ENCODE measurements around a stretch of chr6.

GRCh38 chr6:75602221-75603242 lies 852 bp downstream of the SENP6 start:
- PRO-cap, result bidirectional peak, plus-strand start at chr6:75602490, minus-strand start at chr6:75602335; bidirectional peak, plus-strand start at chr6:75602683, minus-strand start at chr6:75602648; unidirectional peak, minus-strand start at chr6:75602922

DNA sequence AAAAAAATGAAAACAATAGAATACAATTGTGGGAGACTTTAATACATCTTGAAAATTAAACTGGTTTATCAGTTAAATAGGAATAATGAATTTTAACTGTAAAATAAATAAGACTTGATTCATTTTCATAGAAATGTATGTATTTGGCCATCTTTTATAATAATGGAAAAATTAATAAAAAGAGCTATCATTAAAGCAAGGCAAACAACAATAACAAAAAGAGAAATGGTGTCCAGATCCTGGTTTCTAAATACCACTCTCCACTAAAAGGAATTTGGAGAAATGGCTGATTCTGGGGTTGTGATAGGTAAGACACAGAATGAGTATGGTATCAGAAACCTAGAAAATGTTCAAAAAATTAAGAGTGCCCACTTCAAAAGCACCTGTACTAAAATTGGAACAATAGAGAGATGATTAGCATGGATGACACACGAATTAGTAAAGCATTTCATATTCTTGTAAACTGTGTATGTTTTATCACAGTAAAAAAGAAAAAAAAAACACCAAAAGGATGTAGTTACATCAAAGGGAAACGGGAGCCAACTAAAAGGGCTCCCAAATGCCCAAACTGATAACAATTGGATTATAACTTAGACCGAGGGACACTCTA lies 42.1 kb downstream of the SENP6 start:
- PRO-cap, result no peak

GRCh38 chr6:75749500-75749994 lies 508 bp downstream of the MYO6 start:
- PRO-cap, result no peak

DNA sequence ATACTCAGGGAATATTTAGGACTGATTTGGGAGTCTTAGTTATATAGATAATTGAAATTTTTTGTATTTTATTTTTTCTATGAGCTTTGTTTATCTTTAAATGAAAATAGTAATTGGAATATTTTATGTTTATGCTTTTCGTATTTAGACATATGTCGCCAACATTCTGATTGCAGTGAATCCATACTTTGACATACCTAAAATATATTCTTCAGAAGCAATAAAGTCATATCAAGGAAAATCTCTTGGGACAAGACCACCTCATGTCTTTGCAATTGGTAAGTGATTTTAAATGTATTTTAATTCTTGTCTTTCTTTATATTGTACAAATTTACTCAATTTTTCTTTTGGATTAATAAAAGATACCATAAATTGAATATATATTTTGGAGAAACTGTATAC lies 81.2 kb downstream of the MYO6 start:
- PRO-cap, result no peak

DNA sequence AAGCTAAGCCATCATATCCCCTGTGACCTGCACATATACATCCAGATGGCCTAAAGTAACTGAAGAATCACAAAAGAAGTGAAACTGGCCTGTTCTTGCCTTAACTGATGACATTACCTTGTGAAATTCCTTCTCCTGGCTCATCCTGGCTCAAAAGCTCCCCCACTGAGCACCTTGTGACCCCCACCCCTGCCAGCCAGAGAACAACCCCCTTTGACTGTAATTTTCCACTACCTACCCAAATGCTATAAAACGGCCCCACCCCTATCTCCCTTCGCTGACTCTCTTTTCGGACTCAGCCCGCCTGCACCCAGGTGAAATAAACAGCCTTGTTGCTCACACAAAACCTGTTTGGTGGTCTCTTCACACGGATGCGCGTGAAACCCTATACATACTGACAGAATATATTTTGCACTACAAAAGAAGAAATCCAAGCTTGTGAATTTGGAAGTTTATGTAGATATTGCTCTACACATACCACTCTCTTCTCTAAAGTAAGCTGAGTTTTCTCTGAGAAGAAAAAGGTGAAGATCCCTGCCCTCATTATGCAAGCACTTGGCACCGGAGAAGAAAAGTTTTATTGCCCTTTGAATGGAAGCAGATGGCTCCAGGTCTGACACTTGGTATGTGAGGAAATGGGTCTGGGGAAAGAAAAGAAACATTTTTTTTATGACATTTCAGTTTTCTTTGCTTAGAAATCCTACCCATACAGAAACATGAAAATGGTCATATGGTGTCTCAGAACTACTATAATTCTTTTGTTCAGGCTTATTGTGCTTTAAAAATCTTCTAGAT lies 488.8 kb upstream of the IMPG1 start:
- PRO-cap, result no peak

DNA sequence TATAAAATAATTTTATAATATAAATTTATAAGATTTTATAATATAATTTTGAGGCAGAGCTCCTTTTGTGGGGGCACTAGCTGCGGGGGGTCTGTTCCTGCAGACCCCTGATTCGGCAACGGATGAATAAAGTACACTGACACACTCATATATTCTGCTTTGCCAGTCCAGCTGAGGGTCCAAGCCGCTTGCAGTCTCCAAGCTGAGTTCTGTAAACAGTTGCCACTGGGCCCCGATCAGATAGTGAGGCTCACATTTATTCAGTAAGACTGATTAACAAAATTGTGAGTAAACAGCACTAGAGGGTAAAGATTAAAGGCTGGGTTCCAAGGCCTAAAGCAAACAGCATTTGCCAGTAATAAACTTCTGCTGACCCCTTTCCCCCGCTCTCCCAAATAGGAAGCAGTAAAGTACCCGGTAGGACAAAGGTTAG lies 181.6 kb downstream of the MEI4 start:
- PRO-cap, result no peak

DNA sequence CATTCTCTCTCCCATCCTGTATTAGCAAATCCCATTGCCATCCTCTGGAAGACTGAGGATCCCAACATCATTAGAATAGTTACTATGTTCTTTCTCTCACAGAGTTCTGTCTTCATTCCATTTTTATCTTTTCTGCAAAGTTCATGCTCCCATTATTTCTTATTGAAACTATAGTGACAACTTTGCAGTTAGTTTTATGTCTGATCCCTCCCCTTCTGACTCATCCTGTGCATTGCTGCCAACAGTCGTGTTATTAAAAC lies 261.6 kb upstream of the IRAK1BP1 start:
- PRO-cap, result no peak

DNA sequence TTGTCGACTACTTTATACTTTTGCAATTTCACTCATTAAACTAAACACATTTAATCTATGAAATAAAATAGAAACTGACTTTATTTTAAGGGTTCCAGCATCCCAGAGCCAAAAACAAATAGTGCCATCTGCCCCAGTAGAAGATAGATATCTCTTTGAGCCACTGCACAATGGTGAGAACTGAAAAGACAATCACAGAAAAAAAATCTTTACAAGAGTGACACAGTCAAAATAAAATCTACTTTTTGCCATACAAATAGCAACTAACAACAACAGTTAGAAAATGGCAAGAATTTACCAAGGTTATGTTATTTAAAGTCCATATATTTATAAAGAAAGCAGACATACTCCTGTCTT lies 52.6 kb downstream of the PHIP start:
- PRO-cap, result no peak

DNA sequence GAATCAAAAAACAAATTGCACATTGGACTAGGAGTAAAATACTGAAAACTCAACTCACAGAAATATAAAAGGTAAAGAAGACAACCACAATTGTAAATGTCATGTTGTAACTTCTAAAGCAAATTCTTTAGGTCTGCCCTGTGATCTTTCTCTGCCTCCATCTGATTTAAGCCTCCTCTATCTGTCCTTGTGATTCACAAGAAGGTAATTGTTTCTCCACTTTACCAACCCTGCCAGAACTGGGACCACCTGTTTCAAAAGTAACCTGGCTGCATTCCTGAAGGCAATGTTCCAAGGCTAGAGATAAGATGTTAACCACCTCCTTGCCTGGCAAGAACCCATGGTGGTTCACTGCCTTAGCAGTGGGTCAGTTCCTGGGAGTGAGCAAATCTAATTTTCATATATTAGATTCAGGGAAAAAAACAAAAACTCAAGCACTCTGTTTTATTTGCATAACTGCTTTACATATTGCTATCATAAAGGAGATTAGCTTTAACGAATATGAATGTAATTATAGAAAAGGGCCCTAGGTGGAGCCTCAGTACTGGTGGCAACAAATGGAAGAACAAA lies 33.3 kb upstream of the LCA5 start:
- PRO-cap, result no peak

DNA sequence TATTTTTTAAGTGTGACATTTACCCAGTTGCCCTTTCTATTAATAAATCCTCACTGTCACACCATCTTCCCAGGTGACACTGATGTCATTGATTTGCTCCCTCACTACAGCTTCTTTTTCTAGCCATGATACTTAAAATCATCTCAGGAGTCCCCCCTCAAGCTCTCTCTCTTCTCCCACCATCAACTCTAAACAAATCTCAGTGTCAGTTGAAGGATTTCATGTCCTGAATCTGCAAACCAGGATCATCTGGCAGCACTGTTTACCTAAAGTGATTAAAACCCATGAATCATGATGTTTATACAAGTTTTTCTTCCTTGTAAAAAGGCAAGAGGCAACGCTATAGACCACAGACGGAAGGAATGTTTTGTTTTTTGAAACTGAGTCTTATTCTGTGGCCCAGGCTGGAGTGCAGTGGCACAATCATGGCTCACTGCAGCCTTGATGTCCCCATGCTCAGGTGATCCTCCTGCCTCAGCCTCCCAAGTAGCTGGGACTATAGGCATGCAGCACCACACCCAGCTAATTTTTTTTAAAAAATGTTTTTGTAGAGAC lies 30.2 kb upstream of the SH3BGRL2 start:
- PRO-cap, result no peak

GRCh38 chr6:79954028-79954304 lies 6.6 kb upstream of the ELOVL4 start:
- PRO-cap, result no peak

- PRO-cap, result no peak
Measured at GRCh38 chr6:80394804-80395653, 288.6 kb downstream of the BCKDHB start.

DNA sequence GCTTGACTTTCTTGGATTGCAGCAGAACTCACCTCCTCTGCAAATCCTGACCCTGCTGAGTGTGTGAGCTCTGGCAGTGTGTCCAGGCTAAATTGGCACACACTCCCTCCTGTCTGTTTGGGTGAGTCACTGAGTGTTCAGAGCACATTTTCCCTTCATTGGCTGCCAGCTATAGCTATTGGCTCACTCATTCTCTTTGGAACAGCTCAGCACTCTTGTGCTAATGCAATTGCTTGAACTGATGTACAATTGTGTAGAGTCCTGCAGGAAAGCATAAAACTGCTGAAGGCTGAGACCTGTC lies 350.9 kb downstream of the BCKDHB start:
- PRO-cap, result no peak

- PRO-cap, result bidirectional peak, plus-strand start at chr6:81752489, minus-strand start at chr6:81752450
Measured at GRCh38 chr6:81751418-81752586, 679 bp downstream of the TENT5A start.

- PRO-cap, result bidirectional peak, plus-strand start at chr6:81753502, minus-strand start at chr6:81753370
Measured at GRCh38 chr6:81752963-81753595, 598 bp upstream of the TENT5A start.

GRCh38 chr6:81837853-81838544 lies 85.5 kb upstream of the TENT5A start:
- PRO-cap, result no peak

DNA sequence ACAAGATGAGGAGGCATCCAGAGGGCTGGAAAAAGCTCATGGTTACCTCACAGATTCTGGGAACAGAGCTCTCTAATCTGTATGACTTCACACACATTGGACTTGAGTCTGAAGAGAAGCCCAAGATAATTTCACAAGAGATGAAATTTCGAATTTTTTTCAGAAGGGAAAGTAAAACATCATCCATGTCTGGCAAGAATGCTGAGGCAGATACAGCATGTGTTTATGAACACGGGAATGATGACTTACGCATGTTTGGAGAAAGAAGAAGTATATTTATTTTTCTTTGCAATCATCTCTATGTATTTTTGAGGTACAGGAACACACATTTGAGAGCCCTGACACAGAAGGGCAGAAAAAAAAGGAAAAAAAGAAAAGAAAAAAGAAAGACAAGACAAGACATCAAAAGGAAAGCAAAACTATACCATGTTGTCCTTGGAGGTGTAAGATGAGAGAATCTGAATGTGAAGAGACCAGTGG lies 141.9 kb upstream of the TENT5A start:
- PRO-cap, result no peak

- PRO-cap, result no peak
Measured at GRCh38 chr6:81934247-81934771, 181.8 kb upstream of the TENT5A start.

DNA sequence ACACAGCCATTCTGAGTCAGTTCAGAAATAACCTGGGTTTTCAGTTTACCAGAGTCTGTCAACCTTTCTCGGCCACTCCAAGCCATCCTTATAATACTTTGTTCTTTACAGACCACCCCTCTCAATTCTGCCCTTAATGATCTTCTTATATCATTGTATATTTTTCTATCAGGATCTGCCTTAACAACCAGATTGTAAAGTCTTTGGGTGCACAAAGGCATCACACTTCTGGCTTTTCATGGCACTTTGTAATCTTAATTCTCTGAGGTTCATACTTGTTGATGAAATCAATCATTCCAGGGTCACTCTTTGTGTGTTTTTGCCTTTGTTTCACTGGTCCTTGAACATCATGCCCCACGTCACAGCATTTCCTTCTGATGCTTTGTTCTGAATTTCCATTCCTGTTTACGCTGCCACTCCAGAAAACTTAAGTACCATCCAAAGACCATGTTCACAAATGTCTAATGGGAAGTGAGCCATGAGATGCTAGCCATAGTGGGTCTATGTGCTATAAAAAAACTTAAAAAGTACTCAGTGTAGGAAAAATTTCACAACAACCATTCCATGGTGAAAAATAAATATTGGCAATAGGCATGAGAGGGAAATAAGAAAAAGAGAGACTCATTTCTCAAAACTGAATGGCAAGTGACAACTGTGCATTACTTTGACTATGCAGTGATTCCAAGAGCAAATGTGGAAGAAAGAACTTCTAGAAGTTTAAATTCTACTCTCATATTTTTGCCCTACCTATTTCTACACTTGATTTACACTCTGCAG lies 232.1 kb downstream of the IBTK start:
- PRO-cap, result no peak

DNA sequence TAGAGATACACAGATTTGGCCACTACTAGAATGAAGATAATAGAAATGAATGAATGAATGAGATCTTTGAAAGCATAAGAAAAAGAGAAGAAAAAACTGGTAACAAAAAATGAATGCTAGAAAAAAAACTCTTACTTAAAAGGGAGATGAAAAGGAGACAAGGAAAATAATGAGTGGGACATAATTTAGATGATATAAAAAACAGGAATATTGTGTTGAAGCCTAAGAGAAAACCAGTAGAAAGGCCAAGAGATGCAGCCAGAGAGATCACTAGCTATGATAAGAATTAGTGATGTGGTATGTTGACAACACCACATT lies 28.5 kb downstream of the RWDD2A start:
- PRO-cap, result no peak

All from colic lymph node (tissue), 1 donor.